Umbilical cord (tissue), 2 donors: ENCODE data around the genes GBP1 and LRRC8B.

DNA sequence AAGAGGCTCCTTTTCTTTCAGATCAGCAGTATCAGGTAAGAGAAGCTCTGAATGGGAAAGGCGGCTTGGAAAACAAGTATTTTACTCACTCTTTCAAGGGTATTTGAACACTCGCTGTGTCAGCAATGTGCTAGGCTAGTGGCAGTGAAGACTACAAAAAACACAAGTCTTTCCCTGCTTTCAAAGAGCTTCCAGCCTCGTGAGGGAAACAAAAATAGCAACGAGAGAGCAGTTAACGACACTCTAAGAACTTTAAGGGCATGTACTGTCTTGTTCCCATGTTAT, 267 bp downstream of the DNAI3 start:
- RAMPAGE, long total RNA: no peak

DNA sequence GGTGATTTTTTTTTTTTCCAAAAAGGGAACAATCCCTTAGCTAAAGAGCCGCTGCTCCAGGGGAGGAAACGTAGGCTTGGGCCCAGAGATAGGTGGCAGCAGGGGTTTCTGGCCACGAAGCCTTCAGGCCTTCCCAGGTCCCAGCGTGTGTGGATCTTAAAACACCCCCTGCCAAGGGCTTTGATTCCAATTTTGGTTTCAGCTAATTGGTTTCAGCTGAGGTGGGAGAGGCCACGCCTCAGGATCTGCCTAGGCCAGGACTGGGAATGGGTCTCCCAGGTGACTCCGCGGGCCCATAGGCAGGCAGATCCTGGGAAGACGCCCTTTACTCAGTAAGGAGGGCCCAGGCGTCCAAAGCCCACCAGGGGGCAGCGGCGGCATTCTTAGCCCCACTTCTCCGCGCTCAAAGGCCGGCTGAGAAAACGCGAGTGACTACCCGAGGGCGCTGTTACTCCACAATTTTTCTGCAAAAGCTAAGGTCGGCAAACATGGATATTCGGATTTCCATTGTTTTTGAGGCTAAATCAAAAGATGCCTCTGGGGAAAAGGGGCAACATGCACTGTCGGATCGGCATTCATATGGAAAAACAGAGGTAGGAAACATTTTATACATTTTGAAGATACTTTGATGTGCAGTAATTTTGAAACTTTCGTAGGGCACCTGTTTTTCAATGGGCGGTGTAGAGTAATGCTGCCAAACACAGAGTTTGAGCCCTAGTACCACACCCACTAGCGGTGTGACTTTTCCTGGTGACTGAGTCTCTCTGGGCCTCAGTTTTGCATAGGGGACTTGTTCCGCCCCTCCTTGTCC, 31.7 kb upstream of the BCL10 start:
- RAMPAGE, long total RNA: no peak

- RAMPAGE, long total RNA: no peak
These were observed 47.0 kb downstream of the DDAH1 start for GRCh38 chr1:85417830-85418464.

DNA sequence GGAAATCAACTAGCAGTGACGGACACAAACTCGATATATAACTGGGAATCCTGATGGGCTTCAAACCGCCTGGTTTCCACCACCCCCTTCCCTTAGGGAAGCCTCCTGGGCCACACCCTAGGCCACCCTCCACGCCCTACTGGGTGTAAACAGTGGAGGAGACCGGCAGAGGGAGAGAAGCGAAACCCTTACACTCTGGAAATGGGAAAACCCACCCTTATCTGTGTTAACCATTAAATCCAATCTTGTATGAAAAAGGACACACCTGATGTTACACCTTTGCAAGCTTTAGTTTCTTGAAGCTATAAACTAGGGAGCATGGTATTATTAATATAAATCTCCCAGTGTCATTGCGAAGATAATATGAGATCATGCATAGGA, 650 bp upstream of the ZNHIT6 start:
- RAMPAGE, long total RNA: no peak

- RAMPAGE, long total RNA: no peak
These were observed 34.2 kb downstream of the CLCA1 start for GRCh38 chr1:86502612-86503551.

DNA sequence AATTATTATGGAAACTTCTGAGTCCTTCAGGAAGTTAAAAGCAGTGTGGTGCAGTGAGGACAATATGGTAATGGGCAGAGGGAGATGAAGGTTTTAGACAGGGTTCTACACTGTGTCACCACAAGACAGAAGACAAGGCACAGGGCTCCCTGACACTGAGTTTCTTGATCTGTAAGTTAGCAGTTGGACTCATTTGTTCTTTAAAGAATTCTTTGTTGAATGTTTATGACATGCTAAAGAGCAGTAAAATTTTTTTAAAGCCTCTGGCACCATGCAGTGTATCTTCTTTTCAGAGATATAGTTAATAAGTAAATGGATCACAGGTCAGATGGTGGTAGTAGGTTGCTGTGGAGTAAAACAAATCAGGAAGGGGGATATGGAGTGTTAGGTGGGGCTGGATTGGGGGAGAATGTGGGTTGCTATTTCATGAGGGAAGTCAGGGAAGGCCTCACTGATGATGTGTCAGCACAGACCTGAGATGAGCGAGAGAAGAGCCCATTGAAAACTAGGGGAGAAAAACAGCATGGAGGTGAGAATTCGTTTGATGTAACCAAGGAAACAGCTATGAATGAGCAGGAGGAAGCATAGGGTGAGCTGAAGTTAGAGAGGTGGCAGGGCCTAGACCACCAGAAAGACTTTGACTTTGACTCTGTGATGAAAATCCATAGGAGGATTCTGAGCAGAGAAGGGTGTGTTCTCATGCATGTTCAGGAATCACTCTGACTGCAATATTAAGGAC, 2.1 kb downstream of the CLCA4 start:
- RAMPAGE, long total RNA: no peak

- RAMPAGE, long total RNA: no peak
These were observed 802 bp upstream of the SH3GLB1 start for GRCh38 chr1:86703594-86703953.

DNA sequence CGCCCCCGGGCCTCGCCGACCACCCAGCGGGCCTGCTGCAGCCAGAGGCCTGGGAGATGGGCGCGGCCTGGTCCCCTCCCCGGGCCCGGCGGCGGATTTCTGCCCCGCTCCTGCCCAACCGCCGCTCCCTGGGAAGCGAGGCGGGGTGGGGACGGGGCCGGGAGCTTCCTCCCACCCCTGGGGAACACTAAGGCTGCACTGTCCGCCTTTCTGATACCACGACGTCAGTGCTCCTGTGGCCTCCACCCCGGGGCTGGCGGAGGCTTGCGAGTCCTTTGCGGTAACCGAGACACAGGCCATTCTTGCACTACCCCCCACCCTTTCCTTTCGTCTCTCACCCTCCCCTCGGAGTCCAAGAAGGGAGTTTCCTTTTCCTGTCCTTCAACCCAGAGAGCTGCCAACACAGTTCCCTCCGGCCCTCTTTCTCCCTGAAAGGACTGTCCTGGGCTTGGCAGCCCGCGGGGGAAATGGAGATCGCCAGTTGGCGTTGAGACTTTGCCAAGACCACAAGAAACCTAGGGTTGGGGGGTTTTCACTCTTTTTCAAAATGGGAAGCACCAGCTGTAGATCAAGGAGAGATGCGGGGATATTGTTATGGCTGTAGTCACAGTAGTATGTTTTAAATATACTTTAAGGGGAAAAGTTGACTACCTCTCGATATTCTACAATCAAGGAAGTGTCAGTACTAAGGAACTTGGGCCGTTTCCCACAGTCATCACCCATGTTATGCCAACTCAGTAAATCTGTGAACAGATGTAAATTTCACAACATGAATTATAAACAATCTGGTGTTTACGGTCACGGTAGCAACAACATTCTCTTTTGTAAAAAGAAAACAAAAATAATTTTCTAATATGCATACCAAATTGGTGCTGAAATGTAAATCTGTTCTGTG, 917 bp downstream of the SH3GLB1 start:
- RAMPAGE, long total RNA: no peak

- RAMPAGE, long total RNA: no peak
These were observed 19.9 kb downstream of the HS2ST1 start for GRCh38 chr1:86934238-86934795.

DNA sequence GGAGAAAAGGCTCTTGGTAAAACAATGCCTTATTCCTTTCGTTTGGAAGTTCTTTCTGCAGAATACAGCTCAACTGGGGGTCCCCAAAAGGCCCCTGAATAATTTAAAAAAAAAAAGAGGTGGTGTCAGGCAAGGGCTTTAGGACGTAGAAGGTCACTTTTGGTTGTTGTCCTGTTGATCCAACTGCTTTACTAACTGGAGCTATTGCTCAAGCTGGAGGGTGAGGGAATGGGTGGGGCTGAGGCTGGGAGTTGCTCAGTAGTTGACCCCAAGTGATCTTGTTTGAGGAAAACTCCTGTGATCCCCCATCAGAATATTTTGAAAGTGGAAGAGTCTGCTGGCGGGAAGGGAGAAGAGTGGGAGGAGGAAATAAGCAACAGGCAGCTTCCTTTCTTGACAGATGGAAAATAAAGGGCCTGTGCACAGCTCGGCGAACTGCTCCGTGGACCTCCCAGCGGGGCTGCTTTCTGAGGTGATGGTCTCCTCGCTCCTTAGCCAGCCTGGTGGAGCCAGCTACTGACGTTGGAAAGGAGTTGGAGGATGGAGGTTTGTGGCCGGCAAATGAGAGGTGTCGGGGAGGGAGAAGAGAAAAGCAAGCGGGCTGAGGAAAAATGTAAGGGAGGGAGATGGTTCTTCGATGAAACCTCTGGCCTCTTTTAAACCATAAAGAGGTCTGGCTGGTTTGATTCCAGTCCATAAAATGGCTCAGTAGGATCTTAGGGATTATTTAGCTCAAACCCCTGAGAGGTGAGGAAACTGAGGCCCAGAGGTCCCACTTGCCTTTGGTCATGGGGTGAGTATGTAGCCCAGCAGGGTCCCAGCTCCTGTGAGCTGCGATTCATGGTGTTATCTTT, 199.0 kb upstream of the LMO4 start:
- RAMPAGE, long total RNA: no peak

GRCh38 chr1:87334535-87335001, 5.9 kb downstream of the LMO4 start:
- RAMPAGE, long total RNA: no peak

- RAMPAGE, long total RNA: no peak
These were observed 17.5 kb downstream of the LMO4 start for GRCh38 chr1:87346159-87346677.

DNA sequence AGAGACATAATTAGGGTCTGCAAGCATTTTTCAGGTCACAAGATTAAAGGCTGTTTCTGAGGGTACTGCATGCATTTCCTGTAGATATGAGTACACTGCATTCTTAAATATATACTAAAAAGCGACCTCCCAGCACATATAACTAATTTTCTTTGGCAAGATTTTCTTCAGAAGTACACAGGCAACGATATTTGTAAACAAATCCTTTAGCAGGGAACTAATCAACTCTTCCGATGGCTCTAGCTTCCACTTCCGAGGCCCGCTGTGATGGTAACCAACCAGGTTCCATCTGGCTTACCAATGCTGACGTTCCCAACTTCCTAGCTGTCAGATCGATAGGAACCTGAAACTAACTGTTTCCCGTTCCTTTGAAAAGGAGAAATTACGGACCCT, 677 bp downstream of the GTF2B start:
- RAMPAGE, long total RNA: no peak

DNA sequence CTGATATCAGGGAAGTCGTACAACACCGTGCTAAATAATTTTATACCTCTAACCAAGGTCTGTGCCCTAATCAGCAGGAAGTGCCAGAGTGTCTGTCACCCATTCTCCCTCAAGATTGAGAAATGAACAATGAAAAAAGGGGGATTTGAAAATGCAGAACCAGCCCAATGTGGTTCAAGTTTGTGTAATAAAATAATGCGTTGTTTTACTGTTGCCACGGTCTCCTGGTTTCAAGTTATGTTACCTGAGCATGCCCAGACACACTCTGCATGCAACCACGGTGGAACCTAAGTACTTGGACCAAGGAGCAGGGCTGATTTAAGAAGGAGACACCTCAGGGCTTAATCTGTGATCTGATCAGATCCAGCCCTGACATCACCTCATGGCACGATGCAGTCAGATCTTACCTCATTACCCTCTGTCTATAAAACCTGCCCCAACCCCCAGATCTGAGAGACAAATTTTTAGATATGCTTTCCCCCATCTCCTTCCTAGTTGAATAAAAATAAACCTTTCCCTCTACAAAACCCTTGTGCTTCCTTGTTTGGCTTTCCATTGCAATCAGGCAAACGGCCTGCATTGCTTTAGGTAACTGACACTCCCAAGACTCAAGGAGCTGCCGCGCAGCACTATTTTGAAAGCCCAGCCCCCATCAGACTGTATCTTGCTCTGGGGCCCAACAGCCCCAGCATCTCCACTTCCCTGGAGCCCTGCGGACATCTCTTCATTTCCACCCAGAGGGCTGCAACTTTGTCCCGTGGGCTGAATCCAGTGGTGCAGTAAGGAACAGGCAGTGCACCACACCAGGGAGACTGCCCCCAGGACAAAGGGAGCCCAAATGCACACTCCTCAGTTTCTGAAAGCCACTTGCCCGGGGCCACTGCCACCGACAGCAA, 14.9 kb downstream of the GBP1 start:
- RAMPAGE, long total RNA: no peak

- RAMPAGE, long total RNA: start-site peak on the minus strand at chr1:89065205-89065294, 150 and 121 reads in 2 replicates
These were observed at the start of gene GBP1 for GRCh38 chr1:89064728-89065648. GBP1 (minus strand) TSS chr1:89065208.

- RAMPAGE, long total RNA: no peak
These were observed 10.3 kb downstream of the GBP5 start for GRCh38 chr1:89262017-89263039.

GRCh38 chr1:89279133-89279705, 6.6 kb upstream of the GBP5 start:
- RAMPAGE, long total RNA: no peak

DNA sequence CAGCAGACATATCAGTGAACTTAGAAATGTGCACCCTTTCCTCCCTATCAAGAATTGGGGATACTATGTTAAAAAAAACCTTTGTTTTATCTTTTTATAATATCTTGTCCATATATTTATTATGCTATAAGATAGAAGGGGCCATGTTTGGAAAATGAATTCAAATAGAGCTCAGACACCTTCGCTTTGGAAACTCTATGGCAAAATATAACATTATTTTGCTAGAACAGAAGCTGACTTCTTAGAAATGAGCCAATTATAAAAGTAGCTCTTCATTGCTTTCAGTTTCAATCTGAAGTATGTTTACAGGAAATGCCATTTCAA, 37.7 kb upstream of the GBP5 start:
- RAMPAGE, long total RNA: no peak

DNA sequence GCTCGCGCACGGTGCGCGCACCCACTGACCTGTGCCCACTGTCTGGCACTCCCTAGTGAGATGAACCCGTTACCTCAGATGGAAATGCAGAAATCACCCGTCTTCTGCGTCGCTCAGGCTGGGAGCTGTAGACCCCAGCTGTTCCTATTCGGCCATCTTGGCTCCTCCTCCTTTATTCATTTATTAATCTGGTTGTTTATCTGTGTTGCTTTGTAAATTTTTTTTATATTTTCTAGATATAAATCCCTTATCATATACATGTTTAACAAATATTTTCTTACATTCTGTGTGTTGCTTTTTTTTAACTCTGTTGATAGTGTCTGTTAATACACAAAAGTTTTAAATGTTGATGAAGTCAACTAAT, 54.6 kb downstream of the GBP6 start:
- RAMPAGE, long total RNA: no peak

DNA sequence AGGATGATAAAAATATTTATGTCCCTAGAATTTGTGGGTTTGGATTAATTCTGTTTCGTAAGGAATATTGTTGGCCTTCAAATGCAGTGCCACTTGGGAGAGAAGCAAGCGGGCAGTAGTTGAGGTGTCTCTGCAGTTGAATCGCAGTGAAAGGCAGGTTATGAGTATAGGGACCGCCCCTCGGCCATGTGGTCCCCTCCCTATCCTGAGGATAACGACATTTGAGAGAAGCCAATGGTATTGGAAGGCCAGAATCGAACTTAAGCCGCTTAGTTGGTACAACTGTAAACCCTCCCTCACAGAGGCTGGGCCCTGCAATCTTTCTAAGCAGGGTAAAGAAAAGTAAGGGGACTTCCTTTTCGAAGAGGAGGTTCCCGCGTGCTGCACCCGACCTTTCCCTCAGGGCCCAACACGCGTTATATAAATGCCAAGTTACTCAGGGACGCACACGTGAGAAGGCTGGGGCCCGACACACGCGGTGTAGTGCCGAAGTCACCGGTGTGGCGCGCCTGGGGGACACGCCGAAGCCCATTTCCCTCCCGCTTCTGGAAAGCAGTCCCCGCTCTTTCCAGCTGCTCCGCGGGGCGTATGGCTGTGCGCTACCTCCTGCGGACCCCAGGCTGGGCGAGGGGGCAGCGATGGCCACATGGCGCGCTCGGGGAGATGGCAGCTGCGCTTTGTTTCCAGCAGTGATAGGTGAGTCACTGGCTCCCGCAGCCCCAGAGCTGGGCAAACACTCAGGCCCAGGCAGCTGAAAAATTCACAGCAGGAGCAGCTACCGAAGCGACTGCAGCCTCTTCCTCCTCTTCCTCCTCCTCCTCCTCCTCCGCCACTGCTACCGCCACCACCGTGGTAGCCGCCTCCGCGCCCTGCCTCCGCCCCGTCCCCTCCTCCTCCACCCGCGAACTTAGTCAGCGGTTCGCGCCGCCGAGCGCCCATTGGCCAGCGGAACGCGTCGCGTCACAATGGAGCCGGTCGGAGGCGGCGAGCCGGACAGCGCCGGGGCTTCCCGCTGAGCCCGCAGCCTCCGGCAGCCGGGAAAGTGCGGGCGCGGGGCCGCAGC, at the start of gene LRRC8B:
LRRC8B (plus strand) TSS at position 938 of the 1,063 bp plus-strand sequence.
- RAMPAGE, long total RNA: no peak